ENCODE data around the genes GRID2IP, RSPH10B2 and UMAD1.

- PRO-cap, 2 experiments, result no peak in any of the 2 experiments
These were observed 25.0 kb downstream of the CCZ1 start for GRCh38 chr7:5923561-5923891.

GRCh38 chr7:6016388-6017118 is 7.5 kb downstream of the AIMP2 start:
- PRO-cap, 2 experiments, result no peak in any of the 2 experiments

- PRO-cap, 2 experiments, result no peak in any of the 2 experiments
These were observed 9.2 kb downstream of the EIF2AK1 start for GRCh38 chr7:6049771-6050157.

DNA sequence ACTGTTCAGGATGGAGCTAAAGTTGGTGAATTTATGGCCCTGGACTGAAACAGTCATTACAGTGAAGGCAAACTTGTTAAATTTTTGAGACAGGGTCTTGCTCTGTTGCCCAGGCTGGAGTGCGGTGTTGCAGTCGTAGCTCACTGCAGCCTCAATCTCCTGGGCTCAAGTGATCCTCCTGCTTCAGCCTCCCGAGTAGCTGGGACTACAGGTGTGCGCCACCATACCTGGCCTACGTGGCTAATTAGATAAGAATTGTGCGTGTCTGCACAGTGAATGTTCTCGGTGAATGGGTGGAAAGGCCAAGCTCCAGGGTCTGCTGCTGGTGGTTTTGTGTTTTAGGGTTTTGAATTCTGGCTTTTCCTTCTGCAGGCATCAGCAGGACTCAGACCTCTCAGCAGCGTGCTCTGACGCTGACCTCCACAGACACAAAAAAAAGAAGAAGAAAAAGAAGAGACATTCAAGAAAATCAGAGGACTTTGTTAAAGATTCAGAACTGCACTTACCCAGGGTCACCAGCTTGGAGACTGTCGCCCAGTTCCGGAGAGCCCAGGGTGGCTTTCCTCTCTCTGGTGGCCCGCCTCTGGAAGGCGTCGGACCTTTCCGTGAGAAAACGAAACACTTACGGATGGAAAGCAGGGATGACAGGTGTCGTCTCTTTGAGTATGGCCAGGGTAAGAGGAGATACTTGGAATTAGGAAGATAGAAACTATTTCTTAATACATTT is 51.8 kb downstream of the USP42 start:
- PRO-cap, 2 experiments, result no peak in any of the 2 experiments

DNA sequence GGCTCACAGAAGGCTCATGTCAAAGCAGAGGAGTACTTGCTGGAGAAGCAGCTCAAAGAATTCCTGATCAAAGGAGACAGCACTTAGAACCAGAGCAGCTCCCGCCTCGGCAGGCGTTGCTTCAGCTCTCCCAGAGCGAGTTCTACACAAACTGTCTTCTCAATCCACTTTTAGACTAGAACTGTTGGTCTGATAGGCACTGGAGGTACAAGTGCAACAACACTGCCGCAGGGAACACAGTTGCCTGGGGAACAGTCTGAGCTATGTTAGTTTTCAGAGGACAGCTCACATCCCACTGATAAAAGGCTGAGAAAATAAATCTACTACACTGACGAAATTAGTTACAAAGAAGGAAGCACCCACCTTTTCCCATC is 35.4 kb downstream of the CYTH3 start:
- PRO-cap, 2 experiments, result no peak in any of the 2 experiments

DNA sequence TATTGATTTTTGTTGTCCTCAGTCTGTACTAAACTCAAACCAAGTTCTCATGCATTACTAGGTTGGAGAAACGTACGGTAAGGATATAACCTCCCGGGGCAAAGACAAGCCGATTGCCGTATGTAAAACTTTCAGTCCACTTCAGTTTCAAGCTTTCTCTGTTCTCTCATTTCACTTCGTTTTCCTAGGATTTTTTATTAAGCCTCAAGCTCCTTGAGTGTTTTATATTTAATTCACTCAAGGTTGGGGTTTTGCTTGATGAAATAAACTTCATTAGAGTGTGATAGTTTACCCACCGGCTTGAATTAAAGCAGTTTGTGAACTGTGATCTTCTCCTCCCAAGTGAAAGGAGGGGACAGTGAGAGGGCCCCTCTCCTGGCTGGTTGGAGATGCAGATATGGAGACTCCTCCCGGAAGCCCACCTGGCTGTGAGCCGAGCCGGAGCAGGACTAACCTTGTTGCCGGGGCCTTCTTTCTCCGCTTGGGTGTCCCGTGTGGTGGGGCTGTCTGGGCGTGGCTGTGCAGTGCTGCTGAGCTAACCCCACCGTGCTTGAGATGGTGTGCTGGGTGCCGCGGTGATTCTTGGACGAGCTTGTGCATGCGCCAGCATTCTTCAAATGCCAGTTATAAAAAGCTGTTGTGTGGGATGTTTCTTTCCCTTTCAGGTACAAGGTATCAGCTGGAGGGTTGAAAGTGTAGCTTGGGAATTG is 24.4 kb downstream of the RAC1 start:
- PRO-cap, 2 experiments, result no peak in any of the 2 experiments

GRCh38 chr7:6424483-6424868 is 23.3 kb downstream of the DAGLB start:
- PRO-cap, 2 experiments, result no peak in any of the 2 experiments

DNA sequence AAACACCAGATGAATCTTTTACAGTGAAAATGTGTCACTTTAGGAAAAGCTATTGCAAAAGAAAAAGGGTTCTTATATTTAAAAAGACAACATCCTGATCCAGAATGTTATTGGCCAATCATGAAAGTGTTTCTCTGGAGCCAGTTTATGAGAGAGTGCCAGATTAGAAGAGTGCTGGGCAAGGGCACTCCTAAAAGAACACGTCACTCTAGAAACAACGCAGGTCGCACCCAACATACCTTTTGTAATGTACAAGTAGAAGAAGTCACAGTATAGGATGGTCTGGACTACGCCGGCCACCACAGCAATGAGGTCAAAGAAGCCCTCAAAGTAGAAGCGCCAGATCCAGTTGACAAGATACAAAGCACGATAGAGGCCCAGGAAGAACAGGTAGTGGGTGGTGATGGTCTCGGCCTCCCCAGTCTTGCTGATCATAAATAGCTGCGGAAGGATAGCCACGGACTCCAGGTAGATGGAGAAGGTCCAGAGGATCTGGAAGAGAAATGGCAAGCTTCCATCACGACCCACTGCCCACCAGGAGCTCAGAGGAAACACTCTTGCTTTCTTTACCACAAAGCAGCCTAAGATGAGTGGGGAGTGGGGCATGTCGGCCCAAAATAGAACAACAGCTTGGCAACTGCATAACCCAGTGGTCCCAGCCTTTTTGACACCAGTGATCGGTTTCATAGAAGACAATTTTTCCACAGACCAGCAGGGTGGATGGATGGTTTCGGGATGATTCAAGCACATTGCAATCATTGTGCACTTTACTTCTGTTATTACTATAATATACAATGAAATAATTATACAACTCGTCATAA is 17.9 kb downstream of the KDELR2 start:
- PRO-cap, 2 experiments, result no peak in any of the 2 experiments

- PRO-cap, 2 experiments, result no peak in any of the 2 experiments
These were observed 14.5 kb downstream of the KDELR2 start for GRCh38 chr7:6469499-6469894.

- PRO-cap, 2 experiments, result peak in 1 of 2 experiments; most common minus-strand start chr7:6531196 (in 1)
These were observed 20.2 kb downstream of the GRID2IP start for GRCh38 chr7:6531074-6531527.

DNA sequence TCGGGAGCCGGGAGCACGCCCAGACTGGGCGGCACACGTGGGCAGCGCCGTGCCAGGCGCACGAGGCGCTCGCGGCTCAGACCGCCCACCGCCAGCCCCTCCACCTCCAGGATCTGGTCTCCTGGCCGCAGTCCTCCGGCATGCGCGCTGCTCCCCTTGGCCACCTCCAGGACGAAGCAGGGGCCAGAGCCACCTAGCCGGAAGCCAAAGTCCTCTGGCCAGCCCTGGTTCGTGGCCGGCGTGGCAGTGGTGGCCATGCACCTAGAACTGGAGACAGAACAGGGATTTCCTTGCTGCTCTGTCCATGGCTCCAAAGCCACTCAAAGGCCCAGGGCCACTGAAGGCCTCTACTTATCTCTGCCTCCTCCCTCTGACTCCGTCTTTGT is at the start of gene GRID2IP:
GRID2IP (minus strand) TSS at position 282 of the 386 bp plus-strand sequence.
- PRO-cap, 2 experiments, result no peak in any of the 2 experiments

DNA sequence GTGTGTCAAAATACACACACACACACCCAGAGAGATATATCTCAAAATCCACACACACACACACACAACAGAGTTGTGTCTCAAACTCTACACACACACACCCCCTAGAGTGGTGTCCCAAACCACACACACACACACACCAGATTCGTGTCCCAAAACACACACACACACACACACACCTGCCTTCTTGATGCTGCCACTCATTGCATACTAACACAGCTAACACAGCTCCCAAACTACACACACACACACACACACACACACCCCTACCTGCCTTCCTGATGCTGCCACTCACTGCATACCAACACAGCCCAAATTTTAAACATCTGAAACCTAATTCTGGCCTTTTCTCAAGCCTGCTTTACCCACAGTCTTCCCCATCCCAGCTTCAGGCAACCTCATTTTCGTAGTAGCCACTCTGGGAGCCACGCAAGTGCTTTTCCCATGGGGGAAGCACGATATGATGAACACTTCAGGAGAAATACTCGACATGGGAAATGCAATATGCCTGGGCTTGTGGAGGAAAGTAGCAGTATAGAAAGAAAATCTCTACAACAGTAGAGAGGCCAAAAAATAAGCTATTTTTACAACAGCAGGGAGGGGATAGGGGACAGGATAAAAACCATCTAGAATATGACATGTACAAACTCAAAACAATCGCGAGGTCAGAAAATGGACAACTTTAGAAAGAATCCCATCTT is 3.8 kb downstream of the ZNF12 start:
- PRO-cap, 2 experiments, result no peak in any of the 2 experiments

GRCh38 chr7:6753922-6754502 is at the start of gene RSPH10B2:
RSPH10B2 (plus strand) TSS chr7:6754103.
- PRO-cap, 2 experiments, result no peak in any of the 2 experiments

GRCh38 chr7:6827043-6827530 is 1.0 kb upstream of the CCZ1B start:
- PRO-cap, 2 experiments, result no peak in any of the 2 experiments

GRCh38 chr7:6945940-6946453 is 119.9 kb upstream of the CCZ1B start:
- PRO-cap, 2 experiments, result no peak in any of the 2 experiments

DNA sequence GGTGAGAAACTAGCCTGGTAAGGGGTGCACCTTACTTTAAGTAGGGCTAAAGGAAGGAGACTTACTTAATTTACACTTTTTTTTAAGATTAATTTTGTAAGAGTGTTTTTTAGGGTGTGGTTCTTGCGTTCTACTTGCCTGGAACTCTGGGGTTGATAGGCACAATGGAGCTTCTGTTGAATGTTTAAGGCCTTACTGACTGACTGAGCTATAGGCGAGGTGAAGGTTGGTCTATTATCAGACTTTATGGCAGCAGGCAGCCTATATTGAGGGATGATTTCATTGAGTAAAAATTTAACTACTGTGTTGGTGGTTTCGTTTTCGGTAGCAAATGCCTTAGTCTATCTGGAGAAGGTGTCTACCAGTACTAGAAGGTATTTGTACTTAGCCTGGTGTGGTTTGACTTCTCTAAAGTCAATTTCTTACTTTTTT is 164.3 kb upstream of the CCZ1B start:
- PRO-cap, 2 experiments, result no peak in any of the 2 experiments

- PRO-cap, 2 experiments, result no peak in any of the 2 experiments
These were observed 23.1 kb upstream of the C1GALT1 start for GRCh38 chr7:7159100-7159760.

DNA sequence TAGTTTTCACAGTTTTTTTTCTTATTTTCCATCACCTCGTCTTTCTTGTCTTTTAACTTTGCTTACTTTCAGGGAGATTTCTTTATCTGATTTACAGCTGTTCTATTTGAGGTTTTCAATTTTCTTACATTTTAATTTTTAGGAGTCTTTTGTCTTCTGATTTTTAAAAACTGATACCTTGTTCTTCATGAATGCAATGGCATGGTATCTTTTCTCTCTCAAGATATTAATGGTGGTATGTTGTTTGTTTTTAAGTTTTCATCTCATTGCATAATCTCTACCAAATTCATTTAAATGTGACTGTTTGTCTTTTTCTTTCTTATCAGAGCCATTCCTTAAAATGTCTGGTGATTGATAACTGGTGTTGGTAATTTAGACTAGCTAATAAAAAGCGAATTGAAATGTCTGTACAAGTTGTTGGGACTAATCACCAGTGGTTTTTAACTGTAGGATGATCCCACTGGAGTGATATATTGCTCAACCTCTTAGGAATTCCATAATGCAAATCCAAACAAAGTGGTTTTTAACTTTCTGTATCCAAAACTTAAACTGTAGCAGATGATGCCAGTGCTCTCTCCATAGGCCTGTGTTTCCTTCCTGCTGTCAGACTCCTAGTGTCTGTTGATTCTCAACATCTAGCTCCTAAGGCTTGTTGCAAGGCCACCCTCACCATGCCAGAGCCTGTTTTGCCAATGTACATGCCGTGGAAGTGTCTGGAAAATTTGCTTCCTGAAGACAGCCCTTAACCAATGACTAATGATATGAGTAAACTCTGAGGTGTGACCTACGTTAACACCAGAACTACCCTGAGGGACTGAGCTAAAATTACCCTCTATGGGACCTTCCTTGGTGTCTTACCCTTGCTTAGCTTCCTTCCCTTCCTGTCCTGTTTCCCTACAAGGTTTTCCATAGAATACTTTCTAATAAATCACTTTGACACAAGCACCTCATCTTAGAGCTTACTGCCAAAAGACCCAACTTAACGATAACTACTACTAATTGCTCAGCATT is 39.1 kb downstream of the C1GALT1 start:
- PRO-cap, 2 experiments, result no peak in any of the 2 experiments

DNA sequence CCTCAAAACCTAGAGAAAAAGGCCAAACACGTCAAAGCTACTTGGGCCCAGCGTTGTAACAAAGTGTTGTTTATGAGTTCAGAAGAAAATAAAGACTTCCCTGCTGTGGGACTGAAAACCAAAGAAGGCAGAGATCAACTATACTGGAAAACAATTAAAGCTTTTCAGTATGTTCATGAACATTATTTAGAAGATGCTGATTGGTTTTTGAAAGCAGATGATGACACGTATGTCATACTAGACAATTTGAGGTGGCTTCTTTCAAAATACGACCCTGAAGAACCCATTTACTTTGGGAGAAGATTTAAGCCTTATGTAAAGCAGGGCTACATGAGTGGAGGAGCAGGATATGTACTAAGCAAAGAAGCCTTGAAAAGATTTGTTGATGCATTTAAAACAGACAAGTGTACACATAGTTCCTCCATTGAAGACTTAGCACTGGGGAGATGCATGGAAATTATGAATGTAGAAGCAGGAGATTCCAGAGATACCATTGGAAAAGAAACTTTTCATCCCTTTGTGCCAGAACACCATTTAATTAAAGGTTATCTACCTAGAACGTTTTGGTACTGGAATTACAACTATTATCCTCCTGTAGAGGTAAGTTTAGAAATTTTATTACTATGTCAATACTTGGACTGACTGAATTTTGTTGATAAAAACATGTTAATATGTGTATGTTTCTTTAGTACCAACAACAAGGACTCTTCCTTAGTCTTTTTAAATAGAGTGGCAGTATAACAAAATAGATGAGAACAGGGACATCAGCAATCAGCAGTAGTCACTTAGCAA is 56.2 kb downstream of the C1GALT1 start:
- PRO-cap, 2 experiments, result no peak in any of the 2 experiments

- PRO-cap, 2 experiments, result peak in 2 of 2 experiments; most common plus-strand start chr7:7640752 (in 2); most common minus-strand start chr7:7640987 (in 1)
These were observed at the start of gene UMAD1 for GRCh38 chr7:7640552-7641435. UMAD1 (plus strand) TSS chr7:7640752.